HEK293 (cell line): Measurements from ENCODE around the gene EFCAB7.

DNA sequence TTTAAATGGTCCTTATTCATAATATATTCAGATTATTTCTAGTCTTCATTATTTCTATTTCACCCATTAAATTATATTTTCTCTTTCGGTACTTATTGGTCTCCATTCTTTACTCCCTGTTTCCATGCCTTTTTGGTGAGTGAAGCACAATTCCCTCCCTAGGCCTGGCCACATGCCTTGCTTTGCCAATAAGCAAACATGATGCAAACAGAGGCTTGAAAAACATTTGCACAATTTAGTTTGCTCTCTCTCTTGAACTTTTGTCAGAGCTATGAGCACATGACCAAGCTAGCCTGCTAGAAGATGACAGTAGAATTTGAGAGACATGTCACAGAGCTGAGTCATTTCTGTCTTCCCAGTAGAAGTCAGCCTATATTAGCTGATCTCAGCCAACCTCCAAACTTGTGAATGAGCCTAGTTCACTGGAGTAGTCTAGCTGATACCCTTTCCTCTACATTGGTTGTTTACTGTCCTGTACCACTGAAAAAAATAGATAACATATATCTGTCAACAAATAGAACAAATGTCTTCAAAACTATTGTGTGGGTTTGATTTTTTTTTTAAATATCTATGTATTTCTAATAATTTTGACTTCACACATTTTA is 24.6 kb downstream of the ANGPTL3 start:
- PRO-cap, result no peak
- RRBS, 2 experiments, result no CpG with 5 or more reads among the region's 1 CpG

DNA sequence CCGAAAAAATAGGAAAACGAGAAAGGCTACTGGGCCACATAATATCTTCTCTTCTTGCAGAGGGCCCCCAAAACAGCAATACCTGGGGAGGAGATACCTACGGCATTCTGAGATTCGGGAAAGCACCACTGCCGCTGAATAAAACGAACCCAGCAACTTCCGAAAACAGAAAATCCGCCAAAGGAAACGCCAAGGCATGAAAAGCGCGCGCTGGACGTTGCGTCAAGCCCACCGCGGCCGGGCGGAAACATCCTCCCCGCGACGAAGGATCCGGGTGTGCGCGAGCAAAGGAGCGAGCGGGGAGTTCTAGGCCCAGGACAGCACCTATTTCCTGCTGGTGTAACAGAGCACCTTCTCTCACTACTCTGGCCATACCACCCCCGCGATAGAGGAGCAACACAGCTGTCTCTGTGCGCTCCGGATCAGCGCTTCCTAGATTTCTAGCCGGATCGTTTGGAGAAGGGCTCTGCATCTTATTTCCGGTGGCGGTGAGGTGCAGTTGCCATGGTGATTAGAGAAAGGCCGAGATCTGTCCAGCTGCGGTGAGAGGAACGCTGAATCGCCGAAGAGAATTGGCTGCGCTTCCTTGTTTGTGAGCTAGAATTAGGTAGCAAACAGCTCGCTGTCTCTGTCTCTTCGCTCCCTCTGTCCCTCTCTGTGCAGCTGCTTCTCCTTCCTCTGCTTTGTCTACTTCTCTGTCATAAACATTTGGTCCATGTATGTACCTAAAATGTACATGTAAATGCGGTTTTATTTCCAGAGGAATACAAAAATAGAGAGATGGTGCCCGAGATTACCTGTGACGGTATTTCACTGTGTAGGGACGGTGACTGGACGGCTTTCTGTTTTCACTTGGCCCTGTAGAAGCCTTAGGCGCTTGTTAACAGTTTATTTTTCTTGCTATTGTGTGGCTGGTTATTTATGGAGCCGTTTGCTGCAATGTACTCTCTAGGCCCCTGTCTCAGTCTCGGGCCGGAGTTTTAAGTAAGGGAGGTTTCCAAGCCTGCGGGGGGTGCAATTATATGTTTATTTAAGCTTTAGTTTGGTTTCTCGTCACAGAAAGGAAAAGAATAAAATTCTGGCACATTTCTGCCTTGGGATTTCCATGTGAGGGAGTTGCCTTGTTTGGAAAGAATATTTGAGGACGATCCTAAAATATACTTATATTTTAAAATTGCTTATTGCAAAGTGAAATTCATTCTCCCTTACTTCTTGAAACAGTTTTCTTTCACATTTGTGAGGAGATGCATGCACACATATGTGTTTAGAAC is at the start of gene EFCAB7:
TSS of gene EFCAB7 (plus strand) at position 498 of the 1,271 bp plus-strand sequence.
- PRO-cap, result bidirectional peak, plus-strand start at position 287 of the sequence, minus-strand start at position 173 of the sequence; bidirectional peak, plus-strand start at position 372 of the sequence, minus-strand start at position 412 of the sequence; bidirectional peak, plus-strand start at position 961 of the sequence, minus-strand start at position 958 of the sequence
- RRBS, 2 experiments, result no CpG with 5 or more reads among the region's 55 CpGs

GRCh38 chr1:63704480-63704895 is 69.3 kb upstream of the ROR1 start:
- PRO-cap, result no peak
- RRBS, 2 experiments, result no CpG with 5 or more reads among the region's 3 CpGs

DNA sequence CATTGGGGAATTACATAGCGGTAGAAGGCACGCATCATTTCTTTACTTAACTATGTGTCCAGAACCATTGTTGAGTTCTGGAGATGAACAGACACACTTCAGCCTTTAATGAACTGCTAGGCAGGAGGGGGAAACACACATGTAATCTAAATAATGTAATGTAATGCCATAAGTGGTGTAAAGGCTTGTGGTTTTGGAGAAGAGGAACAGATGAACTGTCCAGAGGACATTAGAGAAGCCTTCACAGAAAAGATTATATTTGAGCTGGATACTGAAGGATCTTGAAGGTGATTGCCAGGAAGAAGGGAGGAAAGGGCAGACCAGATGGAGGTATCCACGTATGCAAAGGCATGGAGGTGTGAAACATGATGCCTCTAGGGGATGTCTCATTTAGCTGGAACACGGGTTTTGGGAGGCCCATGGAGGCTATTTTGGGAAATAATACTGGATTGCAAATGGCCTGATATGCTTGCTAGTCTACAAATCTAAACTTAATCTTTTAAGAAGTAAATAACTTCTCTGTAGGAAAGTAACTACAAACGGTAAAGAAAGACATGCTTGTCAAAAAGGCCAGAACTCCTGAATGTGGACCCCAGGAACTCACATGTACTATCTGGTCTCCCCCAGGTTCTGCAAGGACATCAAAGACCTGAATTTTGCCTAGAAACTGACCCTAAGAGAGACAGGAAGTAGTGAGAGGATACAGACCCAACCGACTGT is 36.7 kb downstream of the ROR1 start:
- PRO-cap, result no peak
- RRBS, 2 experiments, result no CpG with 5 or more reads among the region's 6 CpGs

DNA sequence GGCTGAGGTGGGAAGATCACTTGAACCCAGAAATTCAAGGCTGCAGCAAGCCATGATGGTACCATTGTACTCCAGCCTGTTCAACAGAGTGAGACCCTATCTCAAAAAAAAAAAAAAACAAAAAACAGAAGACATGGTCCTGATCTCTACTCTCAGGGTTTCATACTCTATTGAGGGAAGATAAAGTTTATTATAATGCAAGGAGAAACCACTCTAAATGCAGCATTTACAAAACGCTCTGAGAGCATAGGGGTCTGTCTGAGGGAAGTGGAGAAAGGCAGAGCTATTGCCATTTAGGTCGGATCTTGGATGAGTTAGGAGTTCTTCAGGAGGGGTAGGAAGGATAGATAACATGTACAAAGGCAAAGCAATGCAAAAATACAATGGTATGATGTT is 138.4 kb downstream of the ROR1 start:
- PRO-cap, result no peak
- RRBS, 2 experiments, result no CpG with 5 or more reads among the region's 2 CpGs

GRCh38 chr1:64070844-64071469 is 132.5 kb upstream of the UBE2U start:
- PRO-cap, result no peak
- RRBS, 2 experiments, result no CpG with 5 or more reads among the region's 9 CpGs

DNA sequence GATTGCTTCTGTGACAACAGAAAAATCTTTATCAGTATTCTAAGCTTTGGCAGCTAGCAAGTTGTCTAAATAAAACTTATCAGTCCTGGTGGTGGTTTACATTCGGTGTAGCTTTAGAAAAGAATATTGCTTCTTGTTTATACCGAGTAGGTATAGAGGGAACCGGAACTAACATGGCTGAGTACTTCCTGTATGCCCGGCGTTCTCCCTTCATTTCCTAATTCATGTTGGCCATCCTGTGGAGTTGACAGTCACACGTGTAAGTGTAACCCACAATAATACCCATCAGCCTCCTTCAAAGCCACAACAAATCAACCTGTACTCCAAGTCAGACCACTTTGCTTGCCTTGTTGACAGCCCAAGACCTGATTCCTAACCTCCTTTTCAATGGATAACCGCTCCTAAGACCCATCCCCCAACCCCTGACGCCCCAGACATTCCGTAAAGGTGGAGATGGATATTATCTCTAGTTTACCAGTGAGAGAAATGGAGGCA is 42.0 kb downstream of the UBE2U start:
- PRO-cap, result no peak
- RRBS, 2 experiments, result no CpG with 5 or more reads among the region's 9 CpGs

- PRO-cap, result no peak
- RRBS, 2 experiments, result no CpG with 5 or more reads among the region's 4 CpGs
Measured at GRCh38 chr1:64474561-64475263, 4.8 kb downstream of the CACHD1 start.

GRCh38 chr1:64512410-64512817 is 42.5 kb downstream of the CACHD1 start:
- PRO-cap, result no peak
- RRBS, 2 experiments, result no CpG with 5 or more reads among the region's 2 CpGs

DNA sequence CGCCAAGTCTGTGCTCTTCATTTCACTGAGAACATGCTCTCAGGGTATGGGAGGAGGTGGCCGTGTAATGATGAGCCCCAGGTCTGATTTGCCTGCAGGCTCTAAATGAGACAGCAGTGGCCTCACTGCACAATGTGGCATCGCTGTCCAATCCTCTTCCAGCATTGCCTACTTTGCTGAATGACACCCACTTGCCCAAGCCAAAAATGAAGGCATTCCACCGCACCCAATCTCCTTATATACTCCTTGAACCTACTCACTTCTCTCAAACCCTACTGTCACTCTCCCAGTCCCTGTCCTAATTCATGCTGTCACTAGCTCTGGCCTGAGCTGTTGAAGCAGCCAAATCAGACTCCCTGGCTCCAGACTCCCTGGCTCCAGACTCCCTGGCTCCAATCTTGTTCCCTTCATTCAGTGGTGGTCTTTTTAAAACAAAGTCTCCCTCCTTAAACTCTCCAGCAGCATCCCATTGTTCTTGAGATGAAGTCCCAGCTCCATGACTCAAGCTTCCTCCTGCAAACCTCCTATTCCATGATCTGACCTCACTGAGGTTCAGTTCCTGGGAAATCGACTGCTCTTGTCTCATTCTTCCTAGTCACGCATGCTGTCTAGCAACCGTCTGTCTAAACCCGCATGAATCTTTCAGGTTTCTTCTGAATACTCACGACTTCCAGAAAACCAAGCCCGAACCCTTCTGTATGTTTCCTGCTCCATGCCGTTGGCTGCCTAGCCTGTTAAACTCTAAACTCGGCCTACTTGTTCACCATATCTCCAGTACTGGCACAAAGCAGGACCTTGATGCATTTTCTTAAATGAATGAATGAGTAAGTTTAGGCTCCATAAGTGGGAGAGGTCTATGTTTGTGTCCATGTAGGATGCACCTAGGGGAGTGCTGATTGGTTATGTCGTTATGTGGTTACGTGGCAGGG is 91.8 kb downstream of the RAVER2 start:
- PRO-cap, result no peak
- RRBS, 2 experiments, result no CpG with 5 or more reads among the region's 14 CpGs

- PRO-cap, result no peak
- RRBS, 2 experiments, result no CpG with 5 or more reads among the region's 6 CpGs
Measured at GRCh38 chr1:64844069-64844462, 99.2 kb downstream of the RAVER2 start.

GRCh38 chr1:64922451-64923469 is 43.6 kb downstream of the JAK1 start:
- PRO-cap, result no peak
- RRBS, 2 experiments, result no CpG with 5 or more reads among the region's 5 CpGs

DNA sequence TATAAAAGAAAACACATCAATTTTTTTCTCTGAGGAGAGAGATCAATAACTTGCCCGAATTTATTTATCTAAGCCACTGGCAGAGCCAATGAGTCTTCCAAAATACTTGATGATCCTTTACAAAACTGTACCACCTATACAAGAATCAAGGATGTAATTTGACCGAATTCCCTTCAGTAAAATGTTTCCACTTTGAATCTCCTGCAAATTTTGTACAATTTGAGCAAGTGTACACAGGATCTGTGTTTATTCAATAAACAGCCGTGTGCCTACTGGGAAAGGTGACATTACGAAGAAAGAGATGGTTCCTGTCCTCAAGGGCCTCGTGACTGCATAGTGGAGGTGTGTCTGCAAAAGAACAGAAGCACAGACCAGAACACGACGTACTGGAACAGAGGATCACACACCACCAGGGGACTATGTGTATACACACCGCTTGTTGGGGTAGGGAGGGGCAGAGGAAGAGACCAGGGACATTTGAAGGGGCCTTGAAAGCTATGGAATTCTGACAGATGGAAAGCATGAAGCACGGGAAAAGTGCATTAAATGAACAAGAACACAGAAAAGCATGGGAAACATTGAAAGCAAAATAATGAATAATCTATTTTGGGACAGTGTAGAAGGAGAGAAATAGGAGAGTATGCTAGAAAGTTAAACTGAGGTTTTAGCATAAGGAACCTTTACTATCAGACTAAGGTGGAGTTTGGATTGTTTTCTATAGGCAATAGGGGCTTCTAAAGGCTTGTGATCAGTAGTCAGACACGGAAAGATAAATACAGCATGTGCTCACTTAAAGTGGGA is 11.2 kb downstream of the JAK1 start:
- PRO-cap, result no peak
- RRBS, 2 experiments, result no CpG with 5 or more reads among the region's 10 CpGs

- PRO-cap, result no peak
- RRBS, 2 experiments, result no CpG with 5 or more reads among the region's 5 CpGs
Measured at GRCh38 chr1:64960328-64961130, 5.8 kb downstream of the JAK1 start.

DNA sequence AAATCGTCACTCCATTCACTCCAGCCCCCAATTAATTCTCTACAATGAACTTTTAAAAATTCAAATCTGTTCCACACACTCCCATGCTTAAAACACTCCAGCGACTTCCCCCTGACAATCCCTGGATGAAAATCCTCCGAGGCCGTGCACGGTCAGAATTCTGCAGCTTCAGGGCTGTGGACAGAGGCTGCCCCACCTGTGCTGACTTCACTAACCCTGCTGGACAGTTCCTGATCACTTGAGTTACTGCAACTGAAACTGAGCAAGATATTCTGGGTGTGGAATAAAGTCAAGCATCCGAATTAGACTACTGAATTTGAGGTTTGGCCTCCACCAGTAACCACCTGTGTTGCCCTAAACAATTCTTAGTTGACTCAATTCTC is 1.0 kb upstream of the JAK1 start:
- PRO-cap, result no peak
- RRBS, 2 experiments, result no CpG with 5 or more reads among the region's 6 CpGs

DNA sequence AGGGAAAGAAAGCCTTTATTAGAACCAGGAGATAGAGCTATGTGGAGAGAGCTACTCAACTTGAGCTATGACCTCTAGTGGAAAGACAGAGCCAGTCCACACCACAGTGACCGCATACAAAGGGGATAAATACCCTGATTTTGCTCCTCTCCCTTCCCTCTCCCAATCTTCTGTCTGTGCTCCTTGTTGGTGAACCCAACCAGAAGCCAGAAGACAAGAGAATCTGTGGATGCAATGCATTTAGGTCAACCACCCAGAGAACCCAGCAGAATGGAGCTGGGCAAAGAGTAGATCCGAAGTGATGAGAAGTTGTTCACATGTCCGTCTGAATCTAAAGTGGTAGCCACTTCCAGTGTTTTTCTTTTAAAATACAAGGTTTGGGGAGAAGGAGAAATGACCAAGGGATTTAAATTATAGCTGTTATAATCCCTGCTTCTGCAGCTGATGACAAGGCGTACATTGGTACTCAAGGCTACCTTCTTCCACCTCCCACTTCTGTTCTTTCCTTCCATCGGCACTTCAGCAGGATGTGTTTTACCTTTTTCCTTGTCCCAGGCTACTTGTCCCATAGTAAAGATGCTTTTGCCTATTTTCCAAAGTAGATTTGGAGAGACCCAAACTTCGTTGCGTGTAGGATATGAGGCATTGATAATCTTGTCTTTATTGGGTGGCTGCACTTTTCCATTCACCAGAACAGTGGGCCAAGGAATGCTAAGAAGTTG is 54.7 kb upstream of the JAK1 start:
- PRO-cap, result no peak
- RRBS, 2 experiments, result no CpG with 5 or more reads among the region's 7 CpGs

- PRO-cap, result no peak
- RRBS, 2 experiments, result no CpG with 5 or more reads among the region's 4 CpGs
Measured at GRCh38 chr1:65055581-65056054, 89.3 kb upstream of the JAK1 start.

DNA sequence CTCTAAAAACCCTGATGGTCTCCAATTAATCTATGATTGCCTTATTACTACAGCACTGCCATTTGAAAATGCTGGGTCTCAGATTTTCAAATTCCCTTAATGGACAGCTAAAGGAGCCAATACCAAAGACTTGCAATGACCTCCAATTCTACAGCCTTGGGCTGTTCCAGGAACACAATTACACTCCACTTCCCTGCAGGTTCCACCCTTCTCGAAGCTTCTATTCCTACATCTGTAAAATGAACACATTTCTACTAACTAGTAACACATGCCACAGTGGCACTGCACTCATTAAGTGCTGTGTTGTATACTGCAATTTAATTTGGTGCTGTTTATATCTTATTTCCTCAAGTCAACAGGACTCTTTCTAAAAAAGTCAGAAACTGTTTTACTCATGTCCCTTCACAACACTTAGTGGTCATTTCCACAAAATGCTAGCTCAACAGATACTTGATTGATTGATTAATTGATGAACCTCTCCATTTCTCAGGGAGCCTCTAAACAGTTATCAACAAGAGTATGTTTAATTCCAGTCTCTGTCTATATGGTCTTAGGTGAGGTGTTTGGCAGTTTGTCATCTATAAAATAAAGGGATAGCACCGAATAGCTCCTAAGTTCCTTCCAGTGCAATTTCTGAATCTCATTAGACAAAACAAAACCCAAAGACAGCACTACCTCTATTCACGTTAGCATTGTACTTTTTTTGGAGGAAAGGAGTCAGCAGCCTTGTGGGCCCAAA is 85.5 kb upstream of the AK4 start:
- PRO-cap, result no peak
- RRBS, 2 experiments, result no CpG with 5 or more reads among the region's 3 CpGs

GRCh38 chr1:65068975-65069238 is 79.1 kb upstream of the AK4 start:
- PRO-cap, result no peak
- RRBS, 2 experiments, result no CpG with 5 or more reads among the region's 2 CpGs

DNA sequence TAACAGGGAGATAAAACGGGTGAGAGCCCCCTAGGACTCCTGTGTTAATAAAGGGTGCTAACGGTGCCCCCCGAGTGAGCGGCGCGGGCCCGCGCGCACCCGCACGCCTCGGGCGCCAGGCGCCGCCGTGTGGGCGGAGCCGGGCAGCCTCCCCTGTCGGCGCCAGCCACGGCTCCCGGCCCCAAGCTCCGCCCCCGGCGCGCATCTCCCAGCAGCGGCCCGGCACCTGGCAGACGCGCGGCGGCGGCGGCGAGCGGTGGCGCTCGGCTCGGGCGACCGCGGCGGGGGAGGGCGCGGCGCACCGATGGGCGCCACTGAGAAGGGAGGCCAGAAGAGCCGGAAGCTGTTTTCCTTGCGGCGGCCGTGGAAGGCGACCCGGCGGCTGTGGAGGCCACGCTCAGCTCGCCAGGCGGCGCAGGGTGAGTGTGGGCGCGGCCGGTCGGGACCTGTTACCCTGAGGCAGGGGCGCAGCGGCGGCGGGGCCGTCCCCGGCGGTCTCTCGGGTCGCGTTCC is 55.1 kb upstream of the DNAJC6 start:
- PRO-cap, result bidirectional peak, plus-strand start at position 232 of the sequence, minus-strand start at position 129 of the sequence
- RRBS, 2 experiments, result 2% methylated on average over 22 to 35 of the region's 73 CpGs